Neural crest cell (in vitro differentiated cells): Measurements from ENCODE around the gene DOK7.

GRCh38 chr4:2416376-2416914 lies 2.0 kb downstream of the ZFYVE28 start:
- PRO-cap = no peak

DNA sequence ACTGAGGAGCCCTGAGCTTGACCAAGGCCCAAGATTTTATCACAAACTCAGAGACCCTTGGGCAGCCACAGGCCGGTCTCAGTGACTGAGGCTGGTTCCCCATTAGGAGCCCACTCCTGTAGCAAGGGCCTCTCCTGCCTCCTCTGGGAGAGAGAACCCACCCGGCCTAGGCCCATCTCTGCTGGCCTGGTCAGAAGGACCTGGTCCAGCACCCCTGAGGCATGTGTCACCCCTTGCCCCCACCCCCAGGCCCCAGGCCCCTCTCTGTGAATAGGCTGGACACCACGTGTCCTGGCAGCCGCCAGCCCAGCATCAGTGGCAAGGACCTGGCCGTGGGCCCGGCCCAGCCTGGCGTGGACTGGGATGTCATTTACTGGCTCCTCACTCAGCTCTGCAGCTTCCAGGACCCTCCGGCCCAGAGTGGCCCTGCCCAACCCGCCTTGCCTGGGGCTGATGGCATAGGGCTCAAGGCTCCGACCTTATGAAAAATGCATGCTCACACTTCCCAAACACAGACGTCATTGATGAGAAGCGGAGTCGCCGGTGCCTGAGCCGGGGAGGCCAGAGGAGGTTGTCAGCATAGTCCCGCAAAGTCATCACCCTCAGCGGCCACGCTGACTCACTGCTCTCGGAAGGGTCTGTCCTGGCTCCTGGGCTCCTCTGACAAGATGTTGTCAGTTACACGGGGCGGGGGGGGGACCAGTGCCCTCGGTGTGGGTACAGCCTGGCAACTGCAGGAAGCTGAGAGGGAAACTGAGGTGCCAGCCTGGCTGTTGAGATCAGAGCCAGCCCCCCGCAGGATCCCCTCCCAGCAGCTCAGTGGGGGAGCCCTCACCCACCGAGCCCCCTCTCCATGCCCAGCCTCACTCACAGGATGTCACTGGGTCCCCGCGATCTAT lies 14.5 kb upstream of the ZFYVE28 start:
- PRO-cap = unidirectional peak, plus-strand start at position 512 of the sequence; bidirectional peak, plus-strand start at position 580 of the sequence, minus-strand start at position 523 of the sequence

DNA sequence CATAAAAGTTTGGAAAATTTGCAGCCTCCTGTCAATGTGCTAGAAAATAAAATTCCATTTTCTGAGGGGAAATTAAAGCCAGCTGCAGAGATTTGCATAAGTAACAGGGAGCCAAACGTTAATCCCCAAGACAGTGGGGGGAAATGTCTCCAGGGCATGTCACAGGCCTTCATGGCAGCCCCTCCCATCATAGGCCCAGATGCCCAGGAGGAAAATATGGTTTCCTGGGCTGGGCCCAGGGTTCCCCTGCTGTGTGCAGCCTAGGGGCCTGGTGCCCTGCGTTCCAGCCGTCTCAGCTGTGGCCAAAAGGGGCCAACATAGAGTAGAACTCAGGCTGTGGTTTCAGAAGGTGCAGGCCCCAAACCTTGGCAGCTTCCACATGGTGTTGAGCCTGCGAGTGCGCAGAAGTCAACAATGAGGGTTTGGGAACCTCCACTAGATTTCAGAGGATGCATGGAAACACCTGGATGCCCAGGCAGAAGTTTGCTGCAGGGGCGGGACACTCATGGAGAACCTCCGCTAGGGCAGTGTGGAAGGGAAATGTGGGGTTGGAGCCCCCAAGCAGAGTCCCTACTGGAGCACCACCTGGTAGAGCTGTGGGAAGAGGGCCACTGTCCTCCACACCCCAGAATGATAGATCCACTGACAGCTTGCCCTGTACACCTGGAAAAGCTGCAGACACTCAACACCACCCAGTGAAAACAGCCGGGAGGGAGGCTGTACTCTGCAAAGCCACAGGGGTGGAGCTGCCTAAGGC lies 9.5 kb downstream of the RNF4 start:
- PRO-cap = no peak

DNA sequence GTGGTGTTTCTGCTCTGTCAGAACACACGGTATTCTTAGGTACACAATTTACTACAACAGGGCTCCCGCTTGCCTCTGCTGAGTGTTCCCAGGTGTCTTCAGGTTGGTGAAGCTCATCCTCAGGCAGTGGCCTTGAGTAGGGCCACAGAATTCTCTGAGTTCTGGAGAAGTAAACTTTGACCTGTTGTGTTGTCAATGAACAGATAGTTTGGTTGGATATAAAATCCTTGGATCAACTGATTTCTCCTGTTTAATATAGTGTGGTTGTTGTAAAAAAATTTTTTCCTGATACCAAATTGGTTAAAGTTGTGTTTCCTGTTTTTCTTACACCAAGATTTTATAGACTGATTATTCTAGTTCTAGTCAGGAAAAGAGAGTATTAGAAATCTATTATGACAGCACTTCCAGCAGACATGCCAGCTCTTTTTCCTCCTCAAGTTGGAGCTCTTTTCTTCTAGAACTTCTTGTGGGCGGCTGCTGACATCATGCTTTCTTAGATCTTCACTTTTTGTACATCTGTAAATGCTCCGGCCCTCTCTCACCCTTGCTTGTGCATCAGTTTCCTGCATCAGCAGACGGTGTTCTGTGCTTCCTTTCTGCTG lies 42.4 kb downstream of the TNIP2 start:
- PRO-cap = no peak

- PRO-cap = no peak
These were observed 12.8 kb downstream of the SH3BP2 start for GRCh38 chr4:2805509-2806166.

- PRO-cap = no peak
These were observed 15.7 kb downstream of the SH3BP2 start for GRCh38 chr4:2808491-2808978.

DNA sequence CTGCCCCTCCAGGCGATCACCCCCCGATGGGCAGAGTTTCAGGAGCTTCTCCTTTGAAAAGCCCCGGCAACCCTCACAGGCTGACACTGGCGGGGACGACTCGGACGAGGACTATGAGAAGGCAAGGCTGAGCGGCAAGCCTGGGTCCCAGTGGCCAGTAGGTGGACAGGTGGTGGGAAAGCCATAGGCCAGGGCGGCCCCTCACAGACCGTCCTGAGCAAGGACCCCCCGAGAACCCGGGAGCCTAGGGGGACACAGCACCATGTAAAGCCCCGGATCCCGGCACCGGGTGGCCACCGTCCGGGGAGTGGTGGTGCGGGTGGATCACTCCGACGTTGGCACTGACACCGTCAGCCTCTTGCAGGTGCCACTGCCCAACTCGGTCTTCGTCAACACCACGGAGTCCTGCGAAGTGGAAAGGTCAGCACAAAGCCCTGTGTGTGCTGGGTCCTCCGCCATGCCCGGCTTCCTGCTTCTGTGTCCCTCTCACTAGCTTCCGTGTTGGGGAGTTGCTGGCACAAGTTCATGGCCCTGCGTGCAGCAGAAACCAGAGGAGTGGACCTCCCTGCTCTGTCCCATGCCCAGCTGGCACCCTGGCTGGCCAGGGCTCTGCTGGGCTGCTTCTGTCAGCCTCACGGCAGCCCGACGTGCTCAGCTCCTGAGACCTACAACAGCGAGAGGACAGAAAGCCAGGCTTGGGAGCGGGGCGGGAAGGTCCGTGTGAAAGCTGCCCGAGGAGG lies 11.9 kb upstream of the ADD1 start:
- PRO-cap = no peak

- PRO-cap = no peak
These were observed 36.5 kb downstream of the MFSD10 start for GRCh38 chr4:2898057-2898659.

DNA sequence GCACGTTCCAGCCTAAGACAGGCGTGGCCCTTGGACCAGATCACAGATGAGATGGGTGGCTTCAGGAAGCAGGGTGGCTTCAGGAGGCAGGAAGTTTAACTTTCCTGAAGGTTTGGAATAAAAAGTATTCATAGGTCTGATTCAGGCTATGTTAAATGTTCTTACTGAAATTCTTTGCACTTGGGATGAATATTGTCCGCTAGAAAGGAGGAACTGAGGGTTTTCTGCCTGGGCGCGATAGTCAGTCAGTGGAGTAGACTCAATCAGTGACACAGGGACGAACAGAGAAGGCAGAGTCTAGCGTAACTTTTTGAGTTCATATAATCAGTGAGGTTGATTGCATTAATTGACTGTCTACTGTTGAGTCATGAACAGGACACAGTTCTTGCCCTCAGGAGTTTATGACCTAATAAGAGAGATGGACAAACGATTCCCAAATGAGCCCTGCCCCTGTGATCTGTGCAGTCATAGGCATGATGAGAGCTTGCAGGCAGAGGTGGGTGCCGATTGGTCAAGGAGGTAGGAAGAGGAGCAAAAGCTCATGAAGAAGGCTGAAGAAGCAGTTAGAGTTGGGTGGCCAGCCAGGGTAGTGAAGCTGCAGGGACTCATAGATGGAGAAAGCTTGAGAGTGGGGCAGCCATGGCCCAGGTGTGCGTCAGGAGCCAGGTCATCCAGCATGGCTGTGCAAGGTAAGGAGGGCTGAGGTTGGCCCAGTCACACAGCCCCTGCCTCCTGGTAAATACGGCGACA lies 33.9 kb downstream of the MFSD10 start:
- PRO-cap = no peak

DNA sequence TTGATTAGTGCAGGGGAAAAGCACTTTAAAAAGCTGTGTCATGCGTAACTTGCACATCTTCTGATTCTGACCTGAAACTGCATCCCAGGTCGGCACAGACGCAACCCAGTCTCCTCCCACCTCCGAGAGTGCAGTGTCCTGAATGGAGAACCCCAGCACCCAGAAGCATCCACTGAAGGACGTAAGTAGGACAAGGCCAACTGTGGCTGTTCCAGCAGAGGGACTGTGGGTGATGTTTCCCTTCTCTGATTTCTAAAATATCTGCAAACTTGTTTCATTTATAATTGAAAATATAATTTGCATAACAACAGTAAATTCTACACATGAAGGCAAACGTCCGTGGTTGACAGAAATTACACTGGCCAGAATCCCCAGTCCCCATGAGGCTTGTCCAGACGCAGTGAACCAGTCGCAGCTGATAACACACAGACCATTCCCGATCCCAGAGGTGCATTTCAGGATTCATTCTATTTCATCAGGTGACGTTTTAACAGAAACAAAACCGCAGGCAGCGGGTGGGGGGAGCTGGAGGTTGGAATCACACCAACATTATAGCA lies 3.1 kb upstream of the MFSD10 start:
- PRO-cap = no peak

DNA sequence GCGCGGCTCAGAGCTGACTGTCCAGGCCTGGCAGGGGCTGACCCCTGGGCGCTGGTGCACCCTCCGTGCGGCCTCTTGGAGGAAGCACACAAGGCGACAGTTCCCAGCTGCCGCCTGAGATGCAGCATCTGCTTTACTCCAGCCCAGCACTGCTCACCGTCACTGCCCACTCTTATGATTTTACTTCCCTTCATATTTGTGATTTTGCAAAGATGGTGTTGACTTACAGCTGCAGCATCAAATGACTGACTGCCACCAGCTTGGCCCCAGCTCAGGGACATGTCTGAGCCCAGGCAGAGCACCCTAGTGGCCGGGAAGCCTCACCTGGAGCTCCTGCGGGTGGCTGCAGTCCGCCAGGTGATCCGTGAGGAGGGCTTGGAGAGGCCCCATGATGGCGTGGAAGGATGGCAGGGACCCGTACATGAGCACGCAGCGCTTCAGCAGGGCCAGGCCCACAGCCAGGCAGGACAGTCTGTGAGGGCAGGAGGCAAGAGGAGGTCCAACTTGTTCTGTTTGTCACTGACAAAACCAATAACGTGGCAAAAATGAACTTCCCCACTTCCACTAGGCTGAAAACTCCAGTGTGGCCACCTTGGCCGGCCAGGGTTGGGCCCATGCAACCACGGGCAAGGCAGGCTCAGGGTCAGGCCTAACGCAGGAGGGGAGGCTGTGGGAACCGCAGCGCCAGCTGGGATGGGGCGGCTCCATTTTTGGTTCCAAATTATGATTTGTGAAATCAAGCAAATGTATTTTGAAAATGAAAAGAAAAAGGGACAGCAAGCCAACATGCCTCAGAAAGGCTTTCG lies 6.8 kb upstream of the MFSD10 start:
- PRO-cap = no peak

DNA sequence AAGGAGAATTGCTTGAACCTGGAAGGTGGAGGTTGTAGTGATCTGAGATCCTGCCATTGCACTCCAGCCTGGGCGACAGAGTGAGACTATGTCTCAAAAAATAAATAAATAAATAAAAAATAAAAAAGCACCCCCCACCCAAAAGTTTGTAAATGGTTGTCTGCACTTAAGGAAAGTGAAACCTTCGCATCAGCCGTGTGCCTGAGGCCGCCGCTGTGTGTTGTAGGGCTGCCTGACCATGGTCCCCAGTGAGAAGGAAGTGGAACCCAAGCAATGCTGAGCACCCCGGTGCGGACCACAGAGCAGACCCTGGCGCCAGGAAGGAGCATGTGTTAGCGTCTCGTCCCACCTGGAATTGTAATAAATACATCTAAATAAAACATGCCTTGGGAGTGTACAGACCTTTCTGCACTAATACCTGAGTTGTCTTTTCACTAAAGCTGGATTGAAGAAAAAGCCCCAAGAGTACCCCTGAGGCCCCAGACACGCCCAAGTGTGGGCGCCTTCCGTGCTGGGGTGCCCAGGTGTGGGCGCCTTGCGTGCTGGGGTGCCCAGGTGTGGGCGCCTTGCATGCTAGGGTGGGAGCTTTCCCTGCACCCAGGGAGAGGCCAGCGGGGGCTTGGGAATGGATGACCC lies 34.0 kb upstream of the HTT start:
- PRO-cap = no peak

- PRO-cap = no peak
These were observed 47.7 kb downstream of the HTT start for GRCh38 chr4:3121965-3122723.

GRCh38 chr4:3243310-3243912 lies 5.5 kb upstream of the MSANTD1 start:
- PRO-cap = no peak

GRCh38 chr4:3311598-3312236 lies 18.9 kb downstream of the RGS12 start:
- PRO-cap = no peak

DNA sequence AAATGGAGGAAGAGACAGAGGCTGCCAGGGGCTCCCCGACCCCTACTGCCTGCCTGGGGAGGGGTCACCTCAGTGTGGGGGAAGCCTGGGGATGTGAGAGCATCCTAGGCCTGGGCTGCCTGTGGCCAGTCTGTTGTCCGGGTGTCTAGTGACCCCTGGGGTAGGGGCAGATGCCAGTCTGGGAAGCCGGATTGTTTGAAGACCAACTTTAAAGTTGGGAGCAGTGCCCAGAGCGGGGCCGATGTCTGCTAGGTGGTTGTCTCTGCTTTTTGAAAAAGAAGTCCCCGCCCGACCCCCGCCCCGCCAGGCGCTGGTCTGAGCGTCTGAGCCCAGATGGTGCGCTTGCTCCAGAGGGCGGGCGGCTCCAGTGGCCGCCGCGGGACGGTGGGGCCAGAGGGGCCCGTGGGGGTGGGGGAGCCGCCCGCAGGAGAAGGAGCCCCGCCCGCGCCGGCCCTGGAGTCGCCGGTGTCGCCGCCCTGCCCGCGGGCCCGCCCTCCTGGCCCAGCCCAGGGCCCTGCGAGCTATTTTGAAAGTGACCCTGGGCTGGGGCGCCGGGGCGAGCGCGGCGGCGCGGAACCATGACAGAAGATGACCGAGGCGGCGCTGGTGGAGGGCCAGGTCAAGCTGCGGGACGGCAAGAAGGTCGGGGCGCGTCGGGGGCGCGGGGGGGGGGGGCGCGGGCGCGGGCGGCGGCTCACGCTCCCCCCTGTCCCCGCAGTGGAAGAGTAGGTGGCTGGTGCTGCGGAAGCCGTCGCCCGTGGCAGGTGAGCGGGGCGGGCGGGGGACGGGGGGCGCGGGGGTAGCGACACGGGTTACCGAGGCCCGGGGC lies at the start of gene DOK7:
Gene DOK7, plus strand, starts transcription at position 519 of the 829 bp plus-strand sequence.
- PRO-cap = no peak

GRCh38 chr4:3483129-3483993 lies 20.3 kb downstream of the DOK7 start:
- PRO-cap = no peak

DNA sequence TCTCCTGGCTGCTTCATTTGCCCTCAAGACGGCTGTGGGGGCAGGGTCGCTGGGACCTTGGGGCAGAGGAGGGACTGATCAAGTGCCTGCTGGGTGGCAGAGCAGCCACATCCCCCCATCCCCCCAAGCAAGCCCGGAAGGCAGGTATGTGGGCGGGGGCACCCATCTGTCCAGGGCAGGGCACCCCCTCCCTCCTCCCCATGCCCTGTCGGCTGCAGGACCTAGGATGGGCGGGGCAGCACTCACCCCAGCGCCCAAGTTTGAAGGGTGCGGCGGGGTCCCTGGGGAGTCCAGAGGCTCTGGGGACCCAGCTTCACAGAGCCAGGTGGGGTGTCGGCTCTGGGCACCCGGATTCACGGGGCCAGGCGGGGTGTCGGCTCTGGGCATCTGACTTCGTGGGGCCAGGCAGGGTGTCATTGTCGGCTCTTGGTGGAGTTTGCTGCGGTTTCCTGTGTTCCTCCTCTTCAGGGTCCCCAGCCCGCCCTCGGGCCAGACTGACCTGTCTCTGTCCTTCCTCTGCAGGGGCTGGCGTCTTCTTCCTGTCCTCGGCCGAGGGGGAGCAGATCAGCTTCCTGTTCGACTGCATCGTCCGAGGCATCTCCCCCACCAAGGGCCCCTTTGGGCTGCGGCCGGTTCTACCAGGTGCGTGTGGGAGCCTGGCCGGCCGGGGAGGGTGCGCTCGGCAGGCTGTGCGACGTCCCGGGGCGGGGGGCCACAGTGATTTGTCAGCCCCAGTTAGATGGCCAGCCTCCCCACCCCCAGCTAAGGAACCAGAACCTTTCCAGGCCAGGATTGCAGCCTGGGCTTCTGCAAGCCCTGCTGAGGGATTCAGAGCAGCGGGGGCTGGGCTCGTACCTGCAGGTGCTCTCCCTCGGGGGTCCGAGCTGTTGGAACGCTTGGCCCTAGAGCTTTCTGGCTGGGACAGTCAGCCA lies 22.2 kb downstream of the DOK7 start:
- PRO-cap = no peak

DNA sequence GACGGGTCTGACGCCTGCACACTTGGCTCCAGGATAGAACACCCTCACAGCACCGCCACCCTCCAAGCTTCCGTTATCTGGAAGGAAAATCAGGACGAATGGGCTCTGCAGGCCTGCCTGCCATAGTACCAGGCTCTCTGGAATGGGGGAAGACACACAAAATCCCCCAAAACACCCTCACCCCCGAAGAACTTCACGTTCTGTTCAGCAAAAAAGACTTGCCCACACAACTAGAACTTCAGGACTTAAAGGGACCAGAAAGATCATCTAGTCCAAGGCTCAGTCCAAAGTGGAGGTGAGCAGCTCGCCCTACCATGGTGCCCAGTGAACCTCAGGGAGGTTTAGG lies 2.0 kb downstream of the LRPAP1 start:
- PRO-cap = no peak

- PRO-cap = no peak
These were observed 86.5 kb upstream of the ADRA2C start for GRCh38 chr4:3679635-3680220.